Left common carotid artery plus branches (tissue), 1 donor: Measurements from ENCODE around the gene NTRK3.

DNA sequence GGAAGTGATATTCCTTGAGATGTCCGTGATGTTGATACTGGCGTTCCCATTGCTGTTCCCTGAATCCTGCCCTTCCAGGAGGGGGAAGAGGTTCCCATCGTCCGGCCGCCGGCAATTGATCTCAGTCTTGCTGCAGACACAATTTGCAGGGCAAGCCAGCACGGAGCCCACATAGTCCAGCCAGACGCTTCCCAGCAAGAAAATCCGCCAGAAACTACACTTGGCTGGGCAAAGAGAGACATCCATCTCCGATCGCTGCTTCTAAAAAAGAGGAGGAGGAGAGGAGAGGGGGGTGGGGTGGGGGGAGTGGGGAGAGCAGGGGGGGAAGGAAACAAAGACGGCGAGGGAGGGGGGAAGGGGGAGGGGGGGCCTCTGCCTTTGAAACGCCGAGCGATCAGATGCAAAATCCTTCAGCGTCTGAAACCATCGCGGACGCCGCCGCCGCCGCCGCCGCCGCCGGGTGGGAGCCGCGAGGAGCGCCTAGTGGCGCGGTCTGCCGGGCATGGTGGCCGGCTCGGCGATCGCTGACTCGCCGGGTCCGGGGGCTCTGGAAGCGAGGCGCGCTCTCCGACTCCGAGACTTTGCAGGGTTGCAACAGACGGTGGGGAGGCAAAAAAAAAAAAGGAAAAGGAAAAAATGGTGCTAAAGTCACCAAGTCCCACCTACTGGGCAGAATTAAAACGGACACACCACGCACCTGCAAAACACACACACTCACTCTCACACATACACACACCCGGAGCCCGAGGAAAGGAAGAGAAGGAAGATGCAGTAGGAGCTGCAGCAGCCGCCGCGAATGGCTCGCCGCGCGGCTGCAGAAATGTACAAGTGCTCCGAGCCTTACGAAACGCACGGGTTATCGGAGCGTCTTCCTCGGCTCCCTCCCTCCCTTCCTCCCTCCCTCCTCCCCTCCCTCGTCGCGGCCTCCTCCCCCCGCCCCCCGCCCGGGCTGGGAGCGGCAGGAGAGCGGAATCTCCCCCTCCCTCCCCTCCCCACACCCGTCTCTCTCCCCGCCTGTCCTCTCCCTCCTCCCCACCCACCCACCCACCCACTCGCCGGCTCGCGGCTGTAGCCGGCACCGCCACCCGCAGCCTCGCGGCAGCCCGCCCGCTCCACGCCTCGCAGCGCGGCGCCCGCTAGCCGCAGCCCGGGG, at the start of gene NTRK3:
NTRK3 (minus strand) TSS at position 832 of the 1,153 bp plus-strand sequence.
- PRO-cap, result no peak

DNA sequence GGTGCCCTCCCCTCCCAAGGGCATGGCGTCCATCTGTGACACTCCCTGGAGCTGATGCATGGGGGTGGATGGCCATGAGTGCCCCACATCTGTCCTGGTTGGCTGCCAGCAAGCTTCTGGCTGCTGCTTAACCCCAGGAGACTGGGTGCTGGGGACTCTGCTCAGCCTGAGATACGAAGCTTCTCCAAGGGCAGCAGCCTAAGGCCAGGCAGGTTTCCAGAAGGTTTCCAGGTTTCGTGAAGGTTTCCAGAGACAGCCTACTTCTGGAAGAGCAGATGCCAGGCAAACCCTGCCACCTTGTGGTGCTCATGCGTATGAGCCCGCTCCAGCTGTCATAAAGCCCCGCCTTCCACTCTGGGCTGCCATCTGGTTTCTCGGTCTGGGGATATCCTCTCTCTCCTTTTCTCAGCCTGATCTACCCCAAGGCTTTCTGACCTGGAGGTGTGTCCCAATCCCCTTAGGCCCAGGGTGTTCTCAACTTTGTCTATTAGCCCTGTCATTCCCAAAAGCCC, 12.2 kb downstream of the MRPL46 start:
- PRO-cap, result no peak

- PRO-cap, result no peak
These were observed 2.0 kb downstream of the AEN start for GRCh38 chr15:88623067-88623612.

- PRO-cap, result no peak
These were observed 6.9 kb downstream of the ISG20 start for GRCh38 chr15:88645484-88646284.

DNA sequence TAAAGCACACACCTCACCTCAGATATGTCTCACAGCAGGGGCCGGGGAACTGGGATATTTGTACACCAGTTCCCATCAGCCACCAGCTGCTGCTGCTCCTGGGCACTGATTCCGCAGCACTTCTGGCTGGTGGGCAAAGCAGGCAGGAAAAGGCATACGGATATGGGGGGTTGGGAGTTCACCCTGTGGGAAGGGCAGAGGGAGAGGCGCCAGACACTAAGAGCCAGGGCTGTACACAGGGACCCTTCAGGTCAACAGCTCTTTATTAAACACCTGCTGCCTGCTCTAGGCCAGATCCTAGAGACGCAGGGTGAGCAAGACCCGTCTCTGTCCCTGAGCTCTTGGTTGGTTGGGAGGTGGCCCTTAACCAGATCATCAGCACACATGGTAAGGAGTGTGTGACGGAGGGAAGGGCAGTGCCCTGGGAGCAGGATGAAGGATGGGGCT, 14.1 kb downstream of the ISG20 start:
- PRO-cap, result no peak

- PRO-cap, result no peak
These were observed 7.7 kb downstream of the MFGE8 start for GRCh38 chr15:88905284-88905993.

- PRO-cap, result no peak
These were observed 25.1 kb downstream of the ABHD2 start for GRCh38 chr15:89113189-89114016.

GRCh38 chr15:89119391-89120572, 31.5 kb downstream of the ABHD2 start:
- PRO-cap, result no peak

DNA sequence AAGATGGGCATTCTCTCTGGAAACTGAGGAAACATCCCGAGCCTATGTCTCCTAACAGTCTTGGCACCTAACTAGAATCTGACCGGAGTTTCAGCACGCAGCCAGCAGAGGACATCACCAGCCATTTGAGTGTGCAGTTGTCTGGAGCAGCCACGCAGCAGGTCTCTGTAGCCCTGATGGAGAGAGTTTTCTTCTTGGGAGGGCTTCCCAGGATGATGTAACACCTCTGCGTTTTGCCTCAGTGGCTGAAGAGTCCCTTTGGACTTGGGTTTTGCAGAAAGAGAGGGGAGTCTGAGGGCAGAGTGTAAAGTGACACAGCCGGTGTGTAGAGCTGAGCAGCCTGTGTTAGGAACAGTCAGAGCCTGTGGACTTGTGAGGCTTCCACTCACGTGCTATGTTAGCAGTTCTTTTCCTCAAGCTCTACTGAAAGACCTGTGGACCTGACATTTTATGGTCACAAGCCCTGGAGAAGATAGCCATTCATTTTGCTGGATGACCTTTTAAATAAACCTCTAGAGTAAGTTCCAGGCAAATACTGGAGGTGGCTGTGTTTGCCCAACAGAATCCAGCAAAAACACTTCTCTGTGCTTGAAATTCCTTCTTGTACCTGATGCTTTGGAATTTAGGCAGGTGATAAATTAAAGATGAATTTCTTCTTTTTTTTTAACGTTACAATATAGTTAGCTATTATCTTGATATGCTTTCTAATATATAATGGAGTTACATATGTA, 51.7 kb downstream of the ABHD2 start:
- PRO-cap, result no peak

- PRO-cap, result no peak
These were observed 63.4 kb downstream of the RLBP1 start for GRCh38 chr15:89157867-89158533.

DNA sequence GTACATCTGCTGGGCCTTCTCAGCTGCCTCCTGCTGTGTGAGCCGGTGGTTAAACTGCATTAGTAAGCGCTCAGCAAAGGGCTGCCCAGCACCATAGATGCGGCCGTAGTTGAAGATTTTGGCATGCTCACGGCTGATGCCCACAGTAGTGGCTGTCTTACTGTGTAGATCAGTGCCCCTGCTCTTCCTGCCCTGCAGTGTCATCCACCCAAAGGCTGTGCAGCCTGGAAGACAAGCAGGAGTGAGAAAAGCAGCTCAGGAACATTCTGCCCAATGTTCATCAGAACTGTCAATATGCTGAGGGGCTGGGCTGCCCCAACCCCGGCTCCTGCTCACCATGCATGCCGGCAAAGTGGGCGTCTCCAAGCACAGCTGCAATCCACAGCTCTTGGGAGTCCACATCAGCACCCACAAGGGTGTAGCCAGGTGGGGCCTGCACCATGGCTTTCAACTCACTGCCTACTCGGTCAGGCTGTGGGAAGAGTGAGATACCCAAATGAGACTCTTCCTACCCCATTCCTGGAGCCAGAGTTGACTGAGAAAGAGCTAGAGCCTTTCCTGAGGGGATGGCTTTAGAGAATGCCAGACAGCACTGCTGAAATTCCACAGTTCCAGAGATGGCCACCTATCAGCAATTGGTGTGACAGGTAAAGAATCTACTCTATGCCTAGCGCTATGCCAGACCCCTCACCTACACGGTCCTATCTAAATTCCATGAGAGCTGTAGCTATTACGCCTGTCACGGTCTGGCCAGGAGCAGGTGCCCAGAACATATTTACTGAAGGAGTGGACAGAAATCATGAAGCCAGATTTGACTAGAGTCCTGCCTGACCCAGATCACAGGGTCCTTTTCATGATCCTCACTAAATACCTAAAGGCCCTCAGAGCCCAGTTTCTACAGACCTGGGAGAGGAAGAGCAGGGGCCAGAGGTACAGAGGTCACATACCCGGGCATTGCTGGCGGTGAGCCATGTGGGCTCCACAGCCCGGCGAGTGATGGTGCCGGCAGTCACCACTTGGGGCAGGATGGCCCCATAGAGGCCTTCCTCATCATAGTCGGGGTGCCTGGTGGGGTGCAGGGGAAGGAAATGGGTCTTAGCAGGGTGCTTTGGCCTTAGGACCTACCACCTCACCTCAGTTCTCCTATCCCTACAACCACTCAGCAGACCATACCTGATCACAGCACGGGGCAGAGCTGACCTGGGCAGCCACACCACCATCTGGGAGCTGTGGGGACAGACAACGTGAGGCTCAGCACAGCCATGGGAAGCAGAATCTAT, 13.4 kb downstream of the POLG start:
- PRO-cap, result no peak

GRCh38 chr15:89325244-89325770, 9.3 kb downstream of the POLG start:
- PRO-cap, result no peak

GRCh38 chr15:89805177-89805870, 9.3 kb downstream of the ANPEP start:
- PRO-cap, result no peak

- PRO-cap, result no peak
These were observed 22.6 kb upstream of the ANPEP start for GRCh38 chr15:89837102-89837808.

DNA sequence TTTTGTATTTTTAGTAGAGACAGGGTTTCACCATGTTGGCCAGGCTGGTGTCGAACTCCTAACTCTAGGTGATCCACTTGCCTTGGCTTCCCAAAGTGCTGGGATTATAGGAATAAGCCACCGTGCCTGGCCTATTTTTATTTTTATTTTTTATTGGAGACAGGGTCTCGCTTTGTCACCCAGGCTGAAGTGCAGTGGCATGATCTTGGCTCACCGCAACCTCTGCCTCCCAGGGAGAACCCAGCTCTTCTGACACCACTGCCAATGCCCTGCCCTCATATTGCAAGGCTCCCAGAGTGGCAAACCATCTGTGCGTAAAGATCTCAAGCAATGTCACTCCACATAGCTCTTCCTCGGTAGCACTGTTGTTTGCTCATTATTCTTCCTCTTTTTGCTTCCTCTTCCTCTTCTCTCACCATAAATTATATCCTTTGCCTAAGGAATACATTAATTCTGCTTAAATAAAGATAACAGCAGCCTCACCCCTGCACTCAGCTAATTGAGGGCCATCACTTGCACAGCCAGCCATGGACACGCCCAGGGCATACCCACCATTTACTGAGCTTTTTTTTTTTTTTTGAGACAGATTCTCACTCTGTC, 26.6 kb upstream of the ZNF710 start:
- PRO-cap, result no peak

GRCh38 chr15:90004142-90004576, 3.0 kb downstream of the ZNF710 start:
- PRO-cap, result no peak

- PRO-cap, result no peak
These were observed 12.4 kb downstream of the ZNF710 start for GRCh38 chr15:90013190-90014188.

- PRO-cap, result no peak
These were observed 18.8 kb downstream of the ZNF710 start for GRCh38 chr15:90019595-90020668.

DNA sequence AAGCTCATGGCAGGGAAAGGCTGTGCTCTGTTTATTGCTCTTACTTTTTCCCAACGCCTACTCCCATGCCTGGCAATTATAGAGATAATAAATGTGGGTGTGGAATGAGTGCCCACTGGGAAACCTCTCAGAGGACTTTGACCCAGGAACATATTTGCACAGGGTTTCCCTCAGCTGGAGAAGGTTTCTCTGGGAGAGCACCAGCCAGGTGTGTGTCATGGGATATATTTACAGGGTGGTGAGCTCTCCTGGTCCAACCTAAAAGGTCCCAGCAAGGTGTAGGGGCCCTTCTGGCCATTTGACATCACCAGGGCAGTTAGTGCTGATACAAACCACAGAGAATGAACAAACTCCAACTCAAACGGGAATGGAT, 27.9 kb downstream of the ZNF710 start:
- PRO-cap, result no peak

- PRO-cap, result no peak
These were observed 36.2 kb downstream of the ZNF710 start for GRCh38 chr15:90037016-90038006.